ENCODE results near the gene SNCG.

DNA sequence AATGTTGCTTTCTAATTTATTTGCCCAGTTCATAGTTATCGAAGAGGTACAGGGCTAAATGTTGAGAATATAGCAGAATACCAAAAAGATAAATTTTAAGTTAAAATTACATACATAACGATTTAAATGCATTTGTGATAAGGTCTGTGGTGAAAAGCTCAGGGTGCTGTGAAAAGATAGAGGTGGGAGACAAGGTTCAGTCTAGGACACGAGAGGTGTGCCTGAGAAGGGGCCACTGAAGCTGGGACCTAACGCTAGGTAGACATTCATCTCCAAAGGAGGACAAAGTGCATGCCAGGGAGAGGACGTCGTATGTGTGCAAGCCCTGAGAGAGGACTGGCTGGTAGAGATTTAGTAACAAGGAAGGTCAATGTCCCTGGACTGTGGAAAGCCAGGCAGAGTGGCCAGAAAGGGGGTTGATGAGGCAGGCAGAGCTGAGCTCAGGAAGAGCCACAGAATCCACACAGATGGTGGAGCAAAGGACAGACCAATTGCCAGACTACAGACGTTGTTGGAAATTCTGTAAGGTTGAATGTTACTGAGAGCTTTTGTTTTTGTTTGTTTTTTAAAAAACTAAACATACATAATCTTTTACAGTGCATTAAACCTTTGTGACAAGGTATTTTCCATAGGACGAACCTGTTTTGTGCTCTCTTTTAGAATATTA, 817.6 kb downstream of the CCSER2 start:
- PRO-cap: no peak

DNA sequence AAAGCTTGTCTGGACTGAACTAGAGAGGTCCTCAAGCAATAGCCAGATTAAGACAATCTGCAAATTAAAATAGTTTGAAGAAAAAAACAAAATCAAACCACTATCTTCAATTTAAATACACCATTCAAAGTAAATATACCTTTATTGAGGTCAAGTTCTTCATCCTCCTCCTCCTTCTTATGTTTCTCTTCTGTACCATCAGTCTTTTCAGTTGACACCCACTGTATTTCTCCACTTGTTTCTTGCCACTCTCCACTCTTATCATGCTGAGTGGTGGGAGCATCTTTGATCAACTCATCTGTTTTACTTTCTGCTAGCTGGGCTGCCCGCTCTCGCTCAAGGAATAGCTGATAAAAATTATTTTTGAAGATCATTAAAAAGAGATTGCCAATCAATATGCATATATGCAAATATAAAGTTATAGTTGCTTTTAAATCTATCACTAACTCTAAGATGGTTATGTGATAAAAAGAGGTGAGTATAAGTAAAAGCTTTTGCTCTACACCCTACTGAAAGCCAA, 75.4 kb downstream of the WAPL start:
- PRO-cap: no peak

DNA sequence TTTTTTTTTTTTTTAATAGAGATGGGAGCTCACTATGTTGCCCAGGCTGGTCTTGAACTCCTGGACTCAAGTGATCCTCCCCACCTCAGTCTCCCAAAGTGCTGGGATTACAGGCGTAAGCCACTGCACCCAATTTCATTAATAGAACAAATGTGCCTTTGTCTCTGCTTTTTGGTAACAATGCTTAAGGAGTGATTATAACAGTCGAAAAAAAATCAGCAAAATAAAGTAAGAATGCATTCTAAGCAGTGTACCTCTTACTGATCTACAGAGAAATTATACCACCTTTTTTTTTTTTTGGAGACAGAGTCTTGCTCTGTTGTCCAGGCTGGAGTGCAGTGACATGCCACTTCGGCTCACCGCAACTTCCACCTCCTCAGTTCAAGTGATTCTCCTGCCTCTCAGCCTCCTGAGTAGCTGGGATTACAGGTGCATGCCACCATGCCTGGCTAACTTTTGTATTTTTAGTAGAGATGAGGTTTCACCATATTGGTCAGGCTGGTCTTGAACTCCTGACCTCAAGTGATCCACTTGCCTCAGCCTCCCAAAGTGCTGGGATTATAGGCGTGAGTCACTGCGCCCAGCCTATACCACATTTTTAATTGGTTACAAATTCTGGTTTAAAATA, 70.4 kb downstream of the WAPL start:
- PRO-cap: no peak

DNA sequence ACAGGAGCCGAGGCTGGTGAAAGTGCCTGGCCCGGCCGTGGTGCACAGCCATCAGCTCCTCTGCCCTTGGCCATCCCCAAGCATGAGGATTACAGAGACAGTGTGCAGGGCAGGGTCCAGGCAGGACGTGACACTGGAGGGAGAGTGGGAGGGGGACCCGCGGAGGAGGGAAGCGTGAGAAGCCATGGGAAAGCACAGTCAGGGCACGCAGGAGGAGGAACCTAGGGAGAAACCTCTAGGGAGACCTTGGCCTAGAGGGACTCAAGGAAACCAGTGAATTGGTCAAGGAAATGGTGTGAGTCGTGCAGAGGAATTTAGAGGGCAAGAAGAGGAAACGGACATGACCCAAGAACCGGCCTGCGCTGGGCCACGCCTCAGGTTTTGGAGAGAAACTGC, 3.0 kb downstream of the OPN4 start:
- PRO-cap: no peak

DNA sequence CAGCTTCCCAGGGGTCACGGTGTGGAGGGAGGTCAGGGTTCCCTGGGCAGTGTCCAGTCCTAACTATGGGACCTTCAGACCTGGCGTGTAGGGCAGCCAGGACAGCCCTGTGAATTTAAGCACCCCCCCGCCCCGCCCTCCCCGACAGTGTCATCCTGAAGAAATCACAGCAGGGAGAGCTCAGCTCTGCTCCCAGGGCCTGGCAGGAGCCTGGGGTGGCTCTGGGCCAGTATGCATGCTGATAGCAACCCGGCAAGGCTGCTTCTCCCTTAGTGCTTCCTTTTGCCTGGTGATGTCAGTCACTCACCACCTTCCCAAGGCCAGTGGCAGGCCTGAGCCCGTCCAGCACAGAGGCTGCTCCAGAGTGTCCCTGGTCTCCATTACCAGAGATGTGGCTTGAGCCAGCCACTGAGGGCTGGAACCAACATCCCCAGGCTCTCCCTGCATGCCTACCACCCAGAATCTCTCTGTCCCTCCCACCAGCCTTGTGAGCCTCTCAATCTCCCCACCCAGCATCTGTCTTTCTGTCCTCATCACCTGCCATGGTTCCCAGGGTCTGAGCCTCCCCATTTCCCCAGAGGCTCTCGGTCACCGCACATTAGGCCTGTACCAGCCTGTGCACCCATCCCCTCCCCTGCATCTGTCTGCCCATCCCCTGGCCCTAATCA, 6.6 kb upstream of the LDB3 start:
- PRO-cap: no peak

GRCh38 chr10:86691252-86692287, 23.3 kb downstream of the LDB3 start:
- PRO-cap: no peak

GRCh38 chr10:86841862-86842675, 85.7 kb downstream of the BMPR1A start:
- PRO-cap: no peak

- PRO-cap: no peak
Measured at GRCh38 chr10:86851274-86852113, 95.1 kb downstream of the BMPR1A start.

GRCh38 chr10:86862068-86862837, 95.2 kb downstream of the MMRN2 start:
- PRO-cap: no peak

GRCh38 chr10:86958208-86958710, at the start of gene SNCG:
TSS of gene SNCG (plus strand) at chr10:86958599.
- PRO-cap: no peak

- PRO-cap: no peak
Measured at GRCh38 chr10:87066777-87067457, 27.7 kb downstream of the GLUD1 start.

GRCh38 chr10:87081903-87082655, 12.6 kb downstream of the GLUD1 start:
- PRO-cap: bidirectional peak, plus-strand start at chr10:87082576, minus-strand start at chr10:87082434

GRCh38 chr10:87083733-87084266, 10.8 kb downstream of the GLUD1 start:
- PRO-cap: unidirectional peak, minus-strand start at chr10:87084107

- PRO-cap: no peak
Measured at GRCh38 chr10:87115295-87115942, 20.4 kb downstream of the SHLD2 start.

DNA sequence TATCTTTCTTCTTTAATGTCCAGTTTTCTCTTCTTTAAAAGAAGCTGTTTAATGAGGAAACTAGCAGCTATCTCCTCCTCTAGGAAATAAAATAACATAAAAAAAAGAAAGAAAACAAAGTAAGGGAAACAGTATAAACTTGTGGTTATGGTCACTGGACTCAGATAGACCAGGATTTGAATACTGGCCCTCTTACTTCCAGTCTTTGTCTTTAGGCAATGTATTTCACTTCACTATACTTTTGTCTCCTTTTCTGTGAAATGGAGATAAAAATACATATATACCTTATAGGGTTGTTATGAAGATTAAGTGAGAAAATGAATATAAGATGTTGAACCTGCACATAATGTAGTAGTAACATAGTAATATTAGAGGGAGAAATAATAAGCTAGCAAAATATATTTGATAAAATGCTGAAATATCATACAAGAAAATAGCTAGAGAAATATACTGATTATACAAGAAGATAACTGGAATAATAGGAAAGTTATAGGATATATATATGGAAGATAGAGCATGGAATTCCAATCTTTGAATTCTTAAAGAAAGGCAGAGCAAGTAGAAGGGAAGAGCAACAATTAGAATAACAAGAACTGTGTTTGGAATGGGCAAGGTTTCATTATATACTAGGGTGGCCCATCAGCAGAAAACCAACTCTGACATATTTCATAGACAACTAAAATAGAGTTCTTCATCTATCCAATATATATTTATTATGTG, 63.8 kb downstream of the SHLD2 start:
- PRO-cap: no peak

GRCh38 chr10:87342055-87342671, 15.4 kb upstream of the NUTM2D start:
- PRO-cap: bidirectional peak, plus-strand start at chr10:87342923, minus-strand start at chr10:87342456

DNA sequence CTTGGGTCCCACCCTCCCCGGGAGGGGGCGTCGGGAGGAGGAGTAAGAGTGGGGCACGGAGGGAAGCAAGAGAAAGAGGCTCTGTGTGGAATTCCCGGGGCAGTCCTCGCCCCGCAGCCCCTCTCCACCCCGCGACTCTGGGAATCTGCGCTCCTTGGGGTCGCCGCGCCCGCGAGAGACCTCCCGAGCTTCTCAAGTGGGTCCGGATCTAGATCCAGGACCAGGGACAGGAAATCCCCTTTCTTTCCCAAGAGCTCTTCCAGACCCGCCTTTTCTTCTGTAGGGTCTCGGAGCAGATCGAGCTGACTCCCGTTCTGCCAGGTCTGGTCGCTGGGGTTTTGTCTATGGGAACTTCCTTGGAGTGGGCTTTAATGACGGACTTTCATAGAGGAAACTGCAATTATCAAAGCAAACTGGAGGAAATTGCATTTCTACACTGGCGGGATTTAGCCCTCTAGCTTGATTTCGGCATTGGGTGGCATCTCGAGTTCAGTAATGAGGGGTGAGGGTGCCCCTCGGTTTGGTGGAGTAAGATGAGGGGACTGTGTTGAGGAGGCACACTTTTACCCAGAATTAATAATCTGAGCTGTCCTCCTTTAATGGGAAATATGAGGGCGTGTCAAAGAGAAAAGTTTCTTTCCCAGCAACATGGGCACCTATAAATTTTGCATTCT, 544 bp downstream of the PAPSS2 start:
- PRO-cap: bidirectional peak, plus-strand start at position 46 of the sequence, minus-strand start outside the sequence

DNA sequence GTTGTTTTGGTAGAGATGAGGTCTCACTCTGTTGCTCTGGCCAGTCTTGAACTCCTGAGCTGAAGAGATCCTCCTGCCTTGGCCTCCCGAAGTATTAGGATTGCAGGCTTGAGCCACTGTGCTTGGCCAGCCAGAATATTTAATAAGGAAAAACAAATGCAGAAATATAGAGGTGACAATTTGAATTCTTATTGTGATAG, 4.3 kb downstream of the PAPSS2 start:
- PRO-cap: no peak

- PRO-cap: no peak
Measured at GRCh38 chr10:88062766-88063393, 199.5 kb downstream of the PTEN start.

DNA sequence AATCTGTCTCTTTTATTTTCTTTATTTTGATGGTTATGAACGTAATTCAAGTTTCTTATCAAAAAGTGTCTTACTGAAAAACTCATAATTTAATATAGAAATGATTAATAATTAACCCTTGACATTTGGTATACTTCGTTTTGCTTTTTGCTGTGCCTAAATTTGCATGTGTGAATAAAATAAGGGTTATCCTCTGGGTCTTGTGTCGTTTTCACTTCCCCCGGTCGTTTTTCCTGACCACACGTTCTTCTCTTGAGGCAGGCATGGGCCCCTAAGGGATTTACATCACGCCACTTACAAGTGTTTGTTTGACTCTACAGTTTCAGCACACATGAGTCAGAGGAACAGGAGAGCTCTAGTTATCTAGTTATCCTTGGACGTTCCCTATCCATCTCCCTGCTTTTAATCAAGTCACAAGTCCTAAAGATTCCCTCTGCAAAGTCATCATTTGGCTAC, 206.6 kb downstream of the PTEN start:
- PRO-cap: no peak